NB4 (cell line): Measurements from ENCODE around the gene ARTN.

DNA sequence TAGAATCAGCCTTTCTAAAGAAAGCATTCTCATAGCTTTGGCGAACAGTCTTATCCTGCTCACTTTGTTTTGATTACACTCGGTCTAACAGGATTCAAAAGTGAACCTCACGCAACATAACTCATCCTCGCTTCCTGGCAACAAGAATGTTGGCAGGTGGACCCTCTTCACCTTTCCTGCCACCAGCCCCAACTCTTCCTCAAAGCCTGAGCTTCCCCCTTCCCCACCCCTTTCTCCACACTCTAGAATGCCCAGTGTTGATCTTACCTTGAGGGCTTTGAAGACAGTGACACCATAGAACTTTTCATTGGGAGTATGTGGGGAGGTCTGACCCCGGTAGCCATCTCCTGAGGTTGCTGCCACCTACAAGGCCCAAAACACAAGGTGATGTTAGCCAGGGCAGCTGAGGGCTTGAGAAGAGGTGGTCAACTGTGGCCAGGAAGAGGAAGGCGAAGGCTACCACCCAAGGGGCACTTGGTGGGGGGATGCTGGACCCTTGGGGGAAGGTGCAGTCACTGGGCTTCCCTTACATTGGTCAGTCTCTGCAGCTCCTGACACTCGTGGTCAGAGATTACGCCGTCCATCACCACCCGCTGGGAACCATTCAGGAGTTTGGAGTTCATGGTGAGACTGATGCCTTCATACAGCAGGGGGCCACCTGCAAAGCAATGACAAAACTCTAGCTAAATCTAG, 12.1 kb upstream of the CLDN19 start:
- RRBS, result no CpG with 5 or more reads among the region's 10 CpGs

DNA sequence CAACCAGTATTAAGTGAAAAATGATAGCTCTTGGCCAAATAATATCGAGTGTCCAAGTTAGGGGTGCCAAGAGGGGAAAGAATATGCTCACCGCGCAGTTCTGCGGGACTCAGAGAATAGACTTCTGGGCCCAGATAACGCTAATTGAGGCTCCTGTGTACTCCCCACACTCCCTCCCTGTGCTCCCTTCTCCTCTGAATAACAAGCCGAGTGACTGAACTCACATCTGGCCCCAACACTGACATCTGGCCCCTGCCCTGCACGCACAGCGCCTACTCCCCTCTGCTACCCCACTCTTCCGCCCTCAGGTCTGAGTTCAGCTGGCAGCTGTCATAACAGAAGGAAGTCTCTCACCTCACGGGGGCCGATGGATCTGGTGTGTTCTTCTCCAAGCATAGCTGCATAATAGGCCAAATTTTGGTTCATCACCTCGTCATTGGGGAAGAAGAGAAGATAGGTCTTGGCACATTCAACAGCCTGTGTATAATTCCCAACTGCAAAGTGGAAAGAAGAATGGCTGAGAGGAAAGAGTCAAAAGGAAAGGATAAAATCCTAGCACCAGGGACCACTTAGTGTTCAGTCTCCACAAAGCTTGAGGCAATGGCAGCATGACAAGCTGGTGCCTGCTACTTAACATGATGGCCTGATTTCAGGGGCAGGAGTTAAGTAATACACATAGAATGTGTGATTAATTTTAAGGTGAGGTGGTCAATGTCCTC, 9.2 kb downstream of the P3H1 start:
- RRBS, result no CpG with 5 or more reads among the region's 12 CpGs

DNA sequence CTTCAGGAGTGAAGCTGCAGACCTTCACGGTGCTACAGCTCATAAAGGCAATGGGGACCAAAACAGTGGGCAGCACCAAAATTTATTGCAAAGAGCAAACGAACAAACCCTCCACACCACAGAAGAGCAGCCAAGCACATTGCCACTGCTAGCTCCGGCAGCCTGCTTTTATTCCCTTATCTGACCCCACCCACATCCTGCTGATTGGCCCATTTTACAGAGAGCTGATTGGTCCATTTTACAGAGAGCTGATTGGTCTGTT, 42.5 kb downstream of the SLC2A1 start:
- RRBS, result no CpG with 5 or more reads among the region's 3 CpGs

DNA sequence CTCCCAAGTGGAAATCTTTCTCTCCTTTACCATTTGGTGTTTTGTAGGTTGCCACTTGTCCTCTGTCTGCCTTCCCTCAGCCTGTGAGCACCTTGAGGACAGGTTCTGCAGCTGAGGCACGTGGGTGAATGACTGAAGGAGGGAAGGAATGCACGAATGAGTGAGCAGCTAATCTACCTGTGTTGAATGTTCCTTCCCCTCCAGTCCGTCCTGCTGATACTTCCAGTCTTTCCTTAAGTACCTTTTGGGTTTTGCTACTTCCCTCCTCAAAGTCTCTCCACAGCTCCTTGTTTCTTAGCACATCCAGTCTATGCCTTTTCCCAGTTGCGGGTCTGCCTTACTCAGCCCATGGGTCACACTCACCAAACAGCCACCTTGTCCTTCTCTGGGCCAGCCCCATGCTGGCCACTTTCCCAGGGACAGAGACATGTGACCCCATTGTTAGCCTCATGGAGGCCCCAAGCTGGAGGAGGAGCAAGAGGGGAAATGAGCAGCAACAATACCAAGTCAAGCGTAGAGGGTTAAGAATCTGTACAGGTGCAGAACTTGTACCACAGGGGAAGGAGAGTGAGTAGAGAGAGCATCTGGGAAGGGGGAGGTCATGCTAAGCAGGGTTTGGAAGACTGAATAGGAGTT, 2.5 kb upstream of the SLC2A1 start:
- RRBS, result no CpG with 5 or more reads among the region's 5 CpGs

- RRBS, result no CpG with 5 or more reads among the region's 14 CpGs
These were observed 4.0 kb upstream of the SLC2A1 start for GRCh38 chr1:42962498-42963233.

DNA sequence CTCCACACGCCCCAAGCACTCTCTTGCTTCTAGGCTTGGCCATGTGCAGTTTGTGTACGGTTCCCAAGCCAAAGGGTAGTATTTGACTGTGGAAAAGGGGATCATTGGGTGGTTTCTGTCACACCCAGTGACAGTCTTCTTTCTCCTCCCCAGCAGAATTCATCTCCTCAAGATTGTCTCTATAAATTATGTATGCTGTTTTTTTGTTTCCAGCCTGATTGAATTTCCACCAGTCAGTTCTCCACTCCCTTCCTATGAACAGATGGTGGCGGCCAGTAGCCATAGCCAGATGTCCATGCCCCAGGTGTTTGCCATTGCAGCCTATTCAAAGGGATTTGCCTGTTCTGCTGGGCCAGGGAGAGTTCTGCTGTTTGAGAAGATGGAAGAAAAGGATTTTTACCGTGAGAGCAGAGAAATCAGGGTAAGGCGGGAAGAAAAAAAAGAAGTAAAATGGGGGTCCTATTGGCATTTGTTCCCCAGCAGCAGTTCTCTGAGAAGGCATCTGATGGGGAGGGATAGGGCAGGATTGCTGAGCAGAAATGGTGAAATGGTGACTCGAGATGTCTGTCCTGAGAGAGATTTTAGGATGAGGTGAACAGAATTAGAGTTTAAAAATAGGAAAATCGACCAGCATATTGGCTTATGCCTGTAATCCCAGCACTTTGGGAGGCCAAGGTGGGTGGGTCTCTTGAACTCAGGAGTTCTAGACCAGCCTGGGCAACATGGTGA, 13.0 kb downstream of the CFAP57 start:
- RRBS, result no CpG with 5 or more reads among the region's 7 CpGs

DNA sequence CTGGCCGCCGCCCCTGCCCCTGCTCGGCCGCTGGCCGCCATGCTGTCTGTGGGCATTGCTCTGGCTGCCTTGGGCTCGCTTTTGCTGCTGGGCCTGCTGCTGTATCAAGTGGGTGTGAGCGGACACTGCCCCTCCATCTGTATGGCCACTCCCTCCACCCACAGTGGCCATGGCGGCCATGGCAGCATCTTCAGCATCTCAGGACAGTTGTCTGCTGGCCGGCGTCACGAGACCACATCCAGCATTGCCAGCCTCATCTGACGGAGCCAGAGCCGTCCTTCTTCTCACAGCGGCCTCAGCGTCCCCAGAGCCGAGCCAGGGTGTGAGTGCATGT, 3.3 kb downstream of the TMEM125 start:
- RRBS, result no CpG with 5 or more reads among the region's 16 CpGs

- RRBS, result no CpG with 5 or more reads among the region's 10 CpGs
These were observed 4.4 kb downstream of the TMEM125 start for GRCh38 chr1:43274149-43274678.

DNA sequence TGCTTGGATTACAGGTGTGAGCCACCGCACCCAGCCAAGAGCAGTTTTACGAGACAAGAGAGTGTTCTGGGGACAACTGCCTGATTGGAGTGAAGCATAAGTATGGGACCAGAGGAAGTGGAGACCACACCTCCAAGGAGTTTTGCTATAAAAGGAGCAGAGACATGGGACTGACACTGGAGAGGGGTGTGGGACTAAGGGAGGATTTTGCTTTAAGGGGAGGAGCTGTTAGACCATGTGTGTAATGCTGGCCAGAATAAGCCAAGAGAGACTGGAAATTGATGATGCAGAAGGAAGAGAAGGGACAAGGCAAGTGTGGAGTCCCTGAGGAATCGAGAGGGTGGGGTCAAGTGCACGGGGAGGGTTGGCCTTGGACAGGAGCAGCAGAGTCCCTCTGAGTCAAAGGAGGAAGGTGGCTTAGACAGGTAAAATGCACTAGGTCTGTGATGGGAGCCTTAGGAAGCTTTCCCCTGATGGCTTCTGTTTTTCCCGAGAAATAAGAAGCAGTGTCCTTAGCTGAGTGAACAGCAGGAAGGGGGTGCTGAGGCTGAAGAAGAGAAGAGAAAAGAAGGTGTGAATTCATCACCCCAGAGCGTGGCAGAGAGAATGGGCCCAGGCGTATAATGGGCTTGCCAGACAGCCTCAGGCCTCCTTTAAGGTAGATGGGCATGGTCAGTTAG, 5.0 kb upstream of the C1orf210 start:
- RRBS, result no CpG with 5 or more reads among the region's 7 CpGs

- RRBS, result no CpG with 5 or more reads among the region's 2 CpGs
These were observed 6.9 kb upstream of the TIE1 start for GRCh38 chr1:43293861-43294212.

DNA sequence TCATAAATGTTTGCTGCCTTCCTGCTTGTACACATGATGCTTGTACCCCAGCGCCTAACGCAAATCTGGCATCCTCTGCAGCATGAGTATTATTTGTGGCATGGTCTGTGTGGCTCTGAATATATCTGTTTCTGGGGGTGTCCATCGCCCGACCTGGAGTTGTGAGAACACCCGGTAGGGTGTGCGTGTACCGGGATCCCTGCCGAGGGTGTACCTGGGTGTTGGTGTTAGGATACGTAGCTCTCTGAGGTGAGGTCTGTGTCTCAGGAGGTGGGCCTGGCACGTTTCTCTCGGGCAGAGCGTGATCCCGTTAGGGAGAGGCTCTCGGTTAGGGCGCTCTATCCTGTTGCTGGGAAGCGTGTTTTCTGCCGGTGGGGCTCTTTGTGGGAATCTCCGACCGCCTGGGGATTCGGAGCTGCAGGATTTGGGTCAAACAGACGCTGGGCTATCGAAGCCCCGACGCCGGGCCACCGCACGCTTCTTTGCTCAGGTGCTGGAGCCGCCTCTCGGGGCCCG, 10.4 kb upstream of the CDC20 start:
- RRBS, result 96% methylated on average over 8 of the region's 30 CpGs

DNA sequence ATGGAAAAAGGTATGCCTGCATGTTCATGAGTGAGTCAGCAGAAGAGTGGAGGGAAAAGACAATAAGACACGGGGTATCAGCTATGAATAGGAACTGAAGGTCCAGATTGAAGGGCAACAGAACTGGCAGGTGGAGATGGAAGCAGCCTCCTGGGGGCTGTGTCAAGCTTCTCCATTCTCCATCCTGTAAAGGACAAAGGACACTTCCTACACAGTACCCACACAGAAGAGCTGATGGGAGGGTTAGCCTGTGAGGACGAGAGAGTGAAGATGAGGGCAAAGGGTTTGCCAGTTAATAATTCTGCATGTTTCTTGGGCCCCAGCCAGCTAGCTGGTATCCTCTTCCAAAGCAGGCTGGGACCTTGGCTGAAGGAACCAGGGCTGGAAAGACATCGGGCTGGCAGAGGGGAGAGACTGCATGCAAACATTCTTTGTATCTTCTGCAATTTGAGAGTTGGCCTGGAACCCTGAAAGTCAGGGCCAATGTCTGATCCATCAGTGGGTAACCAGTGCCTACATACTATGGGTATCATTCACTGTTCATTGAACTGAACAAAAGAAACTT, 5.7 kb upstream of the ELOVL1 start:
- RRBS, result no CpG with 5 or more reads among the region's 3 CpGs

GRCh38 chr1:43435774-43436371, 17.9 kb downstream of the HYI start:
- RRBS, result no CpG with 5 or more reads among the region's 6 CpGs

DNA sequence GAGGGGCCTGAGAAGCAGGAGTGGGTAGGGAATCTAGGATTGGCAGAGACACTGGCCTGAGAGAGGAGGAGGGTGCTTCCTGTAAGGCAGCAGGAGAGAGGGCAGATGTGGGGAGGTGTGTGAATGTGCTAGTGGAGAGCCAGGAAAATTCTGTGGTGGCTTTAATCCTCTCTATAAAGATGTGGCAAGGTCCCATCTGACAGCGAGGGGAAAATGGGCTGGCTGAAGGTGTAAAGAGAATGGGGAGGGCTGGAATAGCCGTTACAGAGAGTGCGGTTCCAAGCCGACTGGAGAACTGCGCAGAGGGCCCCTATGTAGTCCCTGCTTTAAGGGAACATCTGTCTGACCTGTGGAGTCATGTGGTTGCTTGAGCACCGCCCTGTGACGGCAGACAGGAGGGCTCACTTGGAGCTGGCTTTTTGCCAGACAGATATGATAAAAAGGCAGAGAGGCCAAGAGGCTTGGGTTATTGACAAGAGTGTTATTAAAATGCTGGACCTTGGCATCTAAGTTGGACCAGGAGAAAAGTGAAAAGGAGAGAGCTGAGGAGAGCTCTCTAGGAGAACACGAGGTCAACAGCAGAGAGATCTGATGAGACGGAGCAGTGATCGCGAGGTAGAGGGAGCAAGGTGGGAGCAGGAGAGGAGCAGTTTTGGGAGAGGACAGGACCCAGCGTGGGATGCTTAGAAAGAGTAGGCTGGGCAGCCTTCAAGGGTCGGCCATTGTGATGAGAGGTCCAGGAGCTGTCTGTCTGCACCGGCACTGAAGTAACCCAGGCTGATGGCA, 5.9 kb upstream of the PTPRF start:
- RRBS, result no CpG with 5 or more reads among the region's 14 CpGs

GRCh38 chr1:43531206-43532019, 730 bp downstream of the PTPRF start:
- RRBS, result 3% methylated on average over 17 of the region's 96 CpGs

DNA sequence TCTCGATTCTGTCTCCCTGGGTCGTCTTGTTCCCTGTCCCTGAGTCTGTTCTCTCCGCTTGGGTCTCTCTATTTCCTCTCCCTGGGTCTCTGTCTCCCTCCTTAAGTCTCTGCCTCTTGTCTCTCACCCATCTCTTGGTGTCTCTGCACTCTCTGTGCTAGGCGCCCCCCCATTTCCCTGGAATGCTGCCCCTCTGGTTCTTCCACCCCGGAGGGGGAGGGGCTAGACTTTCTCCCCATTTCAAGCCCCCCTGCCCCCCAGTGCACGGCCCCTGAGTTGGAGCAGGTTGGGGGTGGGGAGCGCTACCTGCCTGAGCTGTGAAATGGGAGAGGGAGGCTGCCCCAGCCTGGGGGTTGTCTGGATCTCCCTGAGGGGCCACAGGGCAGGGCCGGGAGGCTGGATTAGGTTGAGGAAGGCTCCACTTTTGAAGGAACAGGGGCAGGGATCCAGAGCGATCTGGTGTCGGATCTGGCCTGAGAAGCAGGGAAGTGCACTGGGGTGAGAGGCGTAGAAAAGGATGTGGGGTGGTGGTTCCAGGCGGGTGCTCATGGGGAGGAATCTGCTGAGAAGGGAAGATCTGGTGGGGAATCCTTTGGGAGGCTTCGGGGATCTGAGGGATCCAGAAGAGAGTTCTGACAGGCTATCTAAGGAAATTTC, 1.5 kb downstream of the PTPRF start:
- RRBS, result no CpG with 5 or more reads among the region's 13 CpGs

- RRBS, result no CpG with 5 or more reads among the region's 8 CpGs
These were observed 6.8 kb downstream of the PTPRF start for GRCh38 chr1:43537312-43537982.

GRCh38 chr1:43557764-43558241, 27.1 kb downstream of the PTPRF start:
- RRBS, result no CpG with 5 or more reads among the region's 8 CpGs

DNA sequence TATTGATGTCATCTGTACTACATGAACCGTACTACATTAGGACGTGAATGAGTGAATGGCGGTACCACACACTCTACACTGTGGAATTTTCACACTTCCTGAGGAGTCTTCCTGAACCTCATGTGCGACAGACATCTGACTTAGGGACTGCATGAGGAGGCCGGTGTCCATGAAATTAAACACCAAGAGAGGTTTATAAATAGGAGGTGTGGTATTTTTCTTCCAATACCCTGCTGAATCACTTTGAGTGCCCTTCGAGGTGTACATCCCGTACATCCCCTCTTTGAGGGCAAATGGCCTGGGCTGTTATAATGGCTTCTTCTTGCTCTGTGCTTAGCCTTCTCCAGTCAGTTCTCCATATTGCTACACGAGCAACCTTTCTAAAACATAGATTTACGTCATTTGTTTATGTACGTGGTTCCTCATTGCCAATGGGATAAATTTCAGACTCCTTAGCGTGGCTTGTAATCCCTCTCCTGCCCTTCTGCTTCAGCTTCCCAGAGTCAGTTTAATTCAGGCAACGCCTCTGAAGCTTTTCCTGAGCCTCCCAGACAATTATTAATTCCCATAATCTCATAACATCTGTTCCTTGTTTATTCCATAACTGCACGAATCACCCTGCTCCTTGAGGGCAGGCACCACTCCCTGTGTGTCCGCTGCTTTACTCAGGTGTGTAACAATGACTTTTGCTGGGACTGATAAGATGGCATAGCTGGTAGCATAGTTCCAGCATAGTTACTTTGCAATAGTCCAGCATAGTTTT, 9.4 kb downstream of the ST3GAL3 start:
- RRBS, result no CpG with 5 or more reads among the region's 14 CpGs

GRCh38 chr1:43932886-43934099, at the start of gene ARTN:
ARTN (plus strand) TSS chr1:43933801.
- RRBS, result 97% methylated on average over 24 of the region's 48 CpGs